Body of pancreas (tissue), 2 donors: ENCODE measurements around a stretch of chr17.

GRCh38 chr17:82888856-82889180 is 49.0 kb upstream of the ZNF750 start:
- PRO-cap = bidirectional peak, plus-strand start at chr17:82889291, minus-strand start at chr17:82888984
- RAMPAGE, long total RNA, 2 experiments = no peak in any of the 2 experiments

GRCh38 chr17:82962648-82963623 is 88.6 kb downstream of the B3GNTL1 start:
- PRO-cap = no peak
- RAMPAGE, long total RNA, 2 experiments = no peak in any of the 2 experiments

DNA sequence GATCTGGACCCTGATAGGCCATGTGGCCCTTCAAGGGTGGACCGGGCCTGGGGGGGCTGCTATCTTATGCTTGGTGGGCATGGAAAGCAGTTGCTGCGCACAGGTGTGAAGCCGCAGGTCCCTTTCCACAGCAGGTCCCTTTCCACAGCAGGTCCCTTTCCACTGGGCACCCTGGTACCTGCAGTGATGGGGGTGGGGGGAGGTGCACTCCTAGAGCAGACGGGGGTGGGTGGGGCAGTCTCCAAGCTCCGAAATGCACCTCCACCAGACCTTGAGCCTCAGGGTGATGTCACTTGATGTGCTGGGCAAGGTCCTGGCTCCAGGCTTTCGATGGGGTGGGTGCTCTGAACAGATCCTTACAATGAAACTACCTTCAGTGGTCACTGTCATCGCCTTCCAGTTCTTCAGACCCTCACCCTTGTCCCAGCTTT is 1.6 kb upstream of the METRNL start:
- PRO-cap = no peak
- RAMPAGE, long total RNA, 2 experiments = no peak in any of the 2 experiments

DNA sequence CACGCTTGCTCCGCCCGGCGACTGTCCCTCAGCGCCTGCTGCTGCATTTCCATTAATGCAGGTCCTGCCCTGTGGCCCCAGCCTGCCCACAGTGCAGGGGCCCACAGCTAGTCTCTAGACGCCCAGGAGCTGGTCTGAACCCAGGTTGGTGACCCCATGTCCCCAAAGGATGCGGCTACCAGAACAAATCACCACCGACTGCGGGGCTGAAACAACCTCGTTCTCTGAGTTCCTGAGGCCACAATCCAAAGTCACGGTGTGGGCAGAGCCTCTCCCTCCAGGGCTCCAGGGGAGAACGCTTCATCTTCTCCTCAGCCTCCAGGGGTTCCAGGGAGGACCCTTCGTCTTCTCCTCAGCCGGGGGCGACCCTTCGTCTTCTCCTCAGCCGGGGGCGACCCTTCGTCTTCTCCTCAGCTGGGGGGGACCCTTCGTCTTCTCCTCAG is 15.8 kb downstream of the METRNL start:
- PRO-cap = no peak
- RAMPAGE, long total RNA, 2 experiments = no peak in any of the 2 experiments

- PRO-cap = no peak
- RAMPAGE, long total RNA, 2 experiments = no peak in any of the 2 experiments
Observed at GRCh38 chr17:83099297-83100155, 20.1 kb downstream of the METRNL start.

DNA sequence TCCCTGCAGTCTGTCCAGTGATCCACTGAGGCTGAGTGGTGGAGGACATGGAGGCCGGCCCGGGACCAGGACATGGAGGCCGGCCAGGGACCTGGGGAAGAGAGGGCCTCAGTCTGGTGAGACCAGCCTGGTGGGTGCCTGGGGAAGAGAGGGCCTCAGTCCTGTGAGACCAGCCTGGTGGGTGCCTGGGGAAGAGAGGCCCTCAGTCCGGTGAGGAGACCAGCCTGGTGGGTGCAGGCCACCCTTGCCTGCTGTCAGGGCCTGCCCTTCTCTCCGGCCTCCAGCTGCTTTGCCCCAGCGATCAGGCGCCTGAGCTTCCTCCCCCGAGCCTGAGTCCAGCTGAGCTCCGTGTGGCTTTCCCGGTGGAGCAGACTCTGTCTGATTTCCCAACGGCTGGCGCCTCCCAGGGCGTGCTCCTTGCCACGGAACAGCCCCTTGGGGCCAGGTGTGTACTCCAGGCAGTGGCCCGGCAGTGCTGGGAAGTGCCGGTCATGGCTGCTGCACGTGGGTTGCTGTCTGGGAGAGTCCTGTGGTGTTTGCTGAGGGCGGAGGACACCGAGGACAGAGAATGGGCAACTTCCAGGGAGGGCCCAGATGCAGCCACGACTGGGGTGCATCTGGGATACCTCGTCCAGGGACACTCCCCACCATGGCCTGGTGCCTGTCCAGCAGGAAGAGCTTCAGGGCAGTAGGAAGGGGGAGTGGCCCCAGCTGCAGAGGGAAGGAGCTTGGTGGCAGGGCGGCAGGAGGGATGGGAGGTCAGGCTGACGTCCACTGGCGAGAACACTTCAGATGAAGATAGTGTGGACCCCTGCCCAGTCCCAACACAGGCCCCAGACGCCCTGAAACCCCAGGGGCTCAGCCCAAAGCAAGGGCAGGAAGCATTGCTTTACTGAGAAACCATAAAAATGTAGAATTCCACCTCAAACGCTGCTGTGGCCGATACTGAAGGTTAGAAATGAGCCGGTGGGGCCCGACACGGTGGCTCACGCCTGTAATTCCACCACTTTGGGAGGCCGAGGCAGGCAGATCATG is 22.5 kb downstream of the METRNL start:
- PRO-cap = no peak
- RAMPAGE, long total RNA, 2 experiments = no peak in any of the 2 experiments

GRCh38 chr17:83192251-83192872 is 113.0 kb downstream of the METRNL start:
- PRO-cap = no peak
- RAMPAGE, long total RNA, 2 experiments = no peak in any of the 2 experiments